CD14-positive monocyte (primary cell): ENCODE measurements around the gene TTC30B.

- CAGE, long polyA plus RNA = no peak
These were observed 249.6 kb downstream of the MTX2 start for GRCh38 chr2:176518724-176519311.

- CAGE, long polyA plus RNA = no peak
These were observed 284.6 kb downstream of the MTX2 start for GRCh38 chr2:176553424-176554712.

- CAGE, long polyA plus RNA = no peak
These were observed 440.3 kb downstream of the MTX2 start for GRCh38 chr2:176709331-176710154.

DNA sequence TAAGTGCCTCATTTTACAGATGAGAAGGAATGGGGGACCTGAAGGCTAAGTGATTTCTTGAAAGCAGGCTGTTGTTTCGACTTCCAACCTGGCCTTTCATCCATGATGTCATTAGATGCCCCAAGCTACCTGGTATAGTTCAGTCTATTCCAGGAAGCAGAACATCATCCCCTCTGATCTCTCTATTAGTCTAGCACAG is 386.3 kb upstream of the HNRNPA3 start:
- CAGE, long polyA plus RNA = no peak

GRCh38 chr2:177148378-177149461 is 63.9 kb upstream of the HNRNPA3 start:
- CAGE, long polyA plus RNA = no peak

- CAGE, long polyA plus RNA = no peak
These were observed 48.1 kb upstream of the HNRNPA3 start for GRCh38 chr2:177164385-177164959.

DNA sequence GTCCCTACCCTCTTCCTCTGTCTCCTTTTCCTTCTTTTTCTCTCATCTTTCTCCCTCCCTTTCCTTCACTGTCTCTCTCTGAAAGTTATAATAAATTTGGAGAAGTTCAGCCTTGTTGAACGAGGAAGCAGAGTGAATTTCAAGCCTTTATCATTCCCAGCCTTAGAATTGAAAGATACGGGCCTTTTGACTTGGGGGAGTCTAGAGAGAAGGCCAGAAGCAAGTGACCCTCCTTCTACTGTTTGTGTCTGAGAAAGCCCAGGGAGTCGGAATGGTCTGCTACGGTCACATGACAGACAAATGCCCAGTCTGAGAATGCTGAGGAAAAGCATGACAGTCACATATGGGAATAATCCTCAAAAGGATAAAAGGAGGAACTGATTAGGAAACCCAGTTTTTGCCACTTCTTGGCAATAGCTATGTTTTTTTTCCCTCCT is 38.2 kb upstream of the HNRNPA3 start:
- CAGE, long polyA plus RNA = no peak

GRCh38 chr2:177230893-177232100 is 18.7 kb downstream of the HNRNPA3 start:
- CAGE, long polyA plus RNA = no peak

GRCh38 chr2:177233805-177234720 is 21.5 kb downstream of the HNRNPA3 start:
- CAGE, long polyA plus RNA = no peak

- CAGE, long polyA plus RNA = no peak
These were observed 22.1 kb downstream of the NFE2L2 start for GRCh38 chr2:177242166-177243104.

GRCh38 chr2:177252626-177253750 is 11.5 kb downstream of the NFE2L2 start:
- CAGE, long polyA plus RNA = no peak

- CAGE, long polyA plus RNA = no peak
These were observed 1.3 kb upstream of the NFE2L2 start for GRCh38 chr2:177265765-177266225.

DNA sequence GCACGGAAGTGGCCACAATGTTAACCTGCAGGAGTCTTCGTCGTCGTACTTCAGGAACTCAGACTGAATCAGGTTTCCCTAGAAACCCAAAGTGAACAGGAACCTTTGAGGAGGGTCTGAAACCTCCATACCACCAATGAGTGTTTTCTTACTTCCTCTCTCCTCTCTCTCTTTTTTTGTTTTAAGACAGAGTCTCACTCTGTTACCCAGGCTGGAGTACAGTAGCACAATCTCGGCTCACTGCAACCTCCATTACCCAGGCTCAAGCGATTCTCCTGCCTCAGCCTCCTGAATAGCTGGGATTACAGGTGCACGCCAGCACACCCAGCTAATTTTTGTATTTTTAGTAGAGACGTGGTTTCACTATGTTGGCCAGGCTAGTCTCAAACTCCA is 25.8 kb upstream of the NFE2L2 start:
- CAGE, long polyA plus RNA = no peak

DNA sequence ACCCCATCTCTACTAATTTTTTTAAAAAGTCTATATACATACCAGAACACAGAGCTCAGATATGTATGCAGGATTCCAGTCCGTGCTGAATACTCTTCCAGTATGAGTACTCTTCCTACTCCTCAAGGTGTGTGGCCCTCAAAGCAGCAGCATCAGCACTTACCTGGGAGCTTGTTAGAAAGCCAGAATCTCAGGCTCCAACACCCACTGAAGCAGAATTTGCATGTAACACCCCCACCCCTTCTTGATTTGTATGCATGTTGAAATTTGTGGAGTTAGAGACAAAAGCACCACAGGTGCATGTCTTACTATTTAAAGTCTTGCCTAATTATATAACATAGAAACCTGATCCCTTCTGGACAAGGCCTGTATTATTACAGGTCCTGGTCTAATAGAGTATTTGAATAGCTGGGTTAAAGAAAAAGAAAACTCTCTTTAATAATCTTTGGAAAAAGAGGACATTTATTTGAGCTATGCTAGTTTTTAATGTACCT is 50.3 kb upstream of the NFE2L2 start:
- CAGE, long polyA plus RNA = no peak

DNA sequence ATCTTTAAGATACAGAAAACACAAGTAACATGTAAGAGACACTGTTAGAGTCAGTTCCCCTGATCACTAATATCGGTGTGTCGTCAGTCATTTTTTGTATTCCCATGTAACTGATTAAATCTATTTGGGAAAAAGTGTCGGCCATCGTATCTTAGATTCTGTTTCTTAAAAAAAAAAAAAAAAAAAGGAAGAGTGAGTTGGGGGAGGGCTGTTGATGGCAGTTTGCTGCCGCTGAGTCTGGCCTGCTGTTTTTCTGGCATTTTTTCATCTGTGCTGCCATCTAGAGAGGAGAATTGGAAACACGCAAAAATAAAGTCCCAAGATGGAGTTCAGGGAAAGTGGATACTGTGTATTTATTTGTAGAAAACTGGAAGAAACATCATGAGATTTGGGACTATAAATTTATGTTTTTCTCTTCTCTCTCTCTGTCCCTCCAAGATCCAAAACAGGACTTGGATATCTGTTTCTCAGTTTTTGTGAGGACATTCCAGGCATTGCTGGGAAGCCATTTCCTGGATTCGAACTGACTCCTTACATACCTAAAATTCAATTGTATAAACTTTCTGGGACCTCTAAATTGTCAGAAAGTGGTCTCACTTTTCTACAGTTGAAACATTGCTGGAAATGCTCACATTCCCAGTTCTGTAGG is 60.2 kb upstream of the AGPS start:
- CAGE, long polyA plus RNA = no peak

DNA sequence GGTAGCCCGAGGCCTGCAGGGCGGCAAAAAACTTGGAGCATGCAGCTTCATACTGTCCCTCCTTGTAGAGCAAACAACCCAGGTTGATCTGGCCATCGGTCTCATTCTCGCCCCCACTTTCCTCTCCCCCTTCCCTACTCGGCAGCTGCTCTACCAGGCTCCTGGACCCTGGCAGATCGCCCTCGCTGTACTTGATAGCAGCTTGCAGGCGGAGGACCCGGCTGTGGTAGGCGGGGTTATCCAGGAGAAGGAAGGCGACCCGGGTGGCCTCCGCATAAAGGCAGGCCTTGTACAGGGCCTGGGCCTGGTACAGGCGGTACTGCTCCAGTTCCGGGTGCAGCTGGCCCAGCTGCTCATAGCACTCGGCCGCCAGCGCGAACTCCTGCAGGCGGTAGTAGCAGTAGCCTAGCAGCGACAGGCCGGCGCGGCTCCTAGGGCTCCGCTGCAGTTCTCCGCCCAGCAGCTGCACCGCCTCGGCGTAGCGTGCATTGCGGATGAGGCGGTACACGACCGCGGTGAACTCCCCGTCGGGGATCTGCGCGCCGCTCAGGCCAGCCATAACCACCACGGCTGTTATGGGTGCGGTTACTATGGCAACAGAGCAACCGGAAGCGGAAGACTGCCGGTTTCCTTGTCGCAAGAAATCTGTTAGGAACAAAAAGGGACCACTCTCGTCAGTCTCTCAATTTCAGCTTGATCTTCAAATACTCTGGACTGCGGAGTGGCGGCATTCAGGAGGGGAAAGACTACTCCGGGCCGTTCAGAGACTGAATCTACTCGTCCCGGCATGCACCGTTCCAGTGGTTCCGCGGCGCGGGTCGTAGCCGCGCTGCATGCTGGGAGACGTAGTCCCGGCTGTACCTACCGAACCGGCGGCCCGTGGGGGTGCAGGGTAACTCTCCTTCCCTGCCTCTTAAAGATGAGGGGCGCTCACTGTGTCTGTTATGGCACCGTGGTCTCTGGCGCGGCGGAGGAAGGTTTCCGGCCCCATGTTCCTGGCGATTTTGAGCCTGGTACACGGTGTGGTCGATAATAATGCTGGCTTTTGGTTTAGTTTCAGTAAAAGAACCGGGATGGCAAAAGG is at the start of gene TTC30B:
Gene TTC30B, minus strand, starts transcription at position 592 of the 1,084 bp plus-strand sequence.
- CAGE, long polyA plus RNA = no peak

DNA sequence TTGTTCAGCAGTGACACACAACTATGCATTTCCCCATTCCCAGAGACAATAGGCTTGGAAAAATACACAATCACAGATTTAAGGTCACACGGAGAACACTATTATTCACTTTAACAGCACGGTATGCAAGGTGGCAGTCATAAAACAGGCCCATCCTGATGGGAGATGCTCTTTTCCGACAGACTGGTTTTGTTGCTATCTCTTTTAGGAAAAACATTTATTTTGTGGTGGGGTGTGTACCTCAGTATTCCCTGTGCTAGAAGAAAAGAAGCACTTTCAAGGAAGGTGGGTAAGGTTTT is 105.9 kb upstream of the TTC30A start:
- CAGE, long polyA plus RNA = no peak

GRCh38 chr2:177784462-177784819 is 165.9 kb upstream of the TTC30A start:
- CAGE, long polyA plus RNA = no peak

- CAGE, long polyA plus RNA = no peak
These were observed 3.5 kb upstream of the OSBPL6 start for GRCh38 chr2:178190868-178191250.

- CAGE, long polyA plus RNA = no peak
These were observed 87.6 kb downstream of the OSBPL6 start for GRCh38 chr2:178281753-178282523.